Temporal lobe (tissue), 2 donors: ENCODE measurements around the gene ARSJ.

GRCh38 chr4:113979362-113980006, at the start of gene ARSJ:
Gene ARSJ, minus strand, starts transcription at chr4:113979647.
- RAMPAGE, long total RNA: no peak

GRCh38 chr4:113980210-113980582, 749 bp upstream of the ARSJ start:
- RAMPAGE, long total RNA: no peak

DNA sequence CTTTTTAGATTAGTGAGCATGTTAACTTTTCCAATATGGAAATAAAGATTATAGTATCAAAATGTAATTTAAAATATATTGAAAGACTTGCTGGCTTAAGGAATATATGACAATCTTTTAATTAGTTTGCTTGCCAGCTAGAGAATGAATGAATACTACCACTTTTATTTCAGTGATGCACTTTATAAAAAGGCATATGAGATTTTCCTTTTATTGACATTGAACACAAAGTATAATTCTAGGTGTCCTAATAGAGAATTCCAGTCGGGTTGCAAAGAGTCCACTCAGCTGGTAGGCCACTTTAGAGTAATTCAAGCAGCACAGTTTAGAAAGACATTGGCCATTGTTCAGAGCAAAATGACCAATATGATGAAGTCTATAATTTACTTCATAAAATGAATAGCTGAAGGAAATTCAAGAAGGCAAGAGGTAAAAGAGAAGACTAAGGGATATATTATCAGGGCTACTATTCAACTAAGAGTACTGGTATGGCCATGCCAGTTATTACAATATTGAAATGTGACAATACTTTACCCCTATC, 85.0 kb downstream of the NDST3 start:
- RAMPAGE, long total RNA: no peak

GRCh38 chr4:118745892-118746495, 60.8 kb downstream of the METTL14 start:
- RAMPAGE, long total RNA: no peak

GRCh38 chr4:118757787-118758450, 72.7 kb downstream of the METTL14 start:
- RAMPAGE, long total RNA: no peak

DNA sequence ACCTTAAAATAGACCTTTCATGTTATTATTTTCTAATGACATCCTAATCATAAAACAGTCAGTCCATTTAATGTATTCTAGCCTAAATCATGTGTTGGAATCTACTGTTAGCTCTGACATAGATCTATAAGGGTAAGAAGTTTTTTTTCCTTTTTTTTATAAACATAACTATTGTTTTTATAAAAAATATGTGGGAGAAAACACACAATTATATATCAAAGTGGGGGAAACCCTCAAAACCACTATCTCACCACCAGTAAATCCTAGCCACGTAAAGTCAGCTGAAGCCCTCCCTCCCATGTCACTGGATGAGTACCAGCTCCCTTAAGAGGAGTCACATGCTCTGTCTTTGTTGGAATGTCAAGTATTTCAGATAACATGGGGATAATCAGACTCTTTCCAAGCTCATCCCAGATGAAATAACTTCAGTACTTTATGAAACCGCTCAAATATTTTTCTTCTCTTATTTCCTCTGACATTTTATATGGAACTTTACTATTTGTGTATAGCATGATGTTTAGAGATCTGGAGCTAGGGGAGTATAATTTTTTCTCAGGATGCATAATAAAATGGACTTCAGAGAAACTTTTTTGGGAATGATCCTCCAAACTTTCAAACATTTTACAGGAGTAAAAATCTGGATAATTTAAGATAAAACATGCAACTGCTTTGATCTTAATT, 2.4 kb downstream of the MYOZ2 start:
- RAMPAGE, long total RNA: no peak

GRCh38 chr4:119184259-119184527, 28.3 kb upstream of the USP53 start:
- RAMPAGE, long total RNA: no peak

DNA sequence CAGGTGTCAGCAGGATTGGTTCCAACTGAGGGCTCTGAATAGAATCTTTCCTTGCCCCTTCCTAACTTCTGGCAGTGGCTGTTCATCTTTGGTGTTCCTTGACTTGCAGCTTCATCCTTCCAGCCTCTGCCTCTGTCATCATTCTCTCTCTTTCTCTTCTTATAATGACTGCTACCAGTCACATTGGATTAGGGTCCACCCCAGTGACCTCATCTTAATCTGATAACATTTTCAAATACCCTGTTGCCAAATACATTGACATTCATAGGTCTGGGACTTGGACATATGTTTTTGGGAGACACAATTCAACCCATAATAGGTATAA, 6.7 kb downstream of the USP53 start:
- RAMPAGE, long total RNA: no peak

DNA sequence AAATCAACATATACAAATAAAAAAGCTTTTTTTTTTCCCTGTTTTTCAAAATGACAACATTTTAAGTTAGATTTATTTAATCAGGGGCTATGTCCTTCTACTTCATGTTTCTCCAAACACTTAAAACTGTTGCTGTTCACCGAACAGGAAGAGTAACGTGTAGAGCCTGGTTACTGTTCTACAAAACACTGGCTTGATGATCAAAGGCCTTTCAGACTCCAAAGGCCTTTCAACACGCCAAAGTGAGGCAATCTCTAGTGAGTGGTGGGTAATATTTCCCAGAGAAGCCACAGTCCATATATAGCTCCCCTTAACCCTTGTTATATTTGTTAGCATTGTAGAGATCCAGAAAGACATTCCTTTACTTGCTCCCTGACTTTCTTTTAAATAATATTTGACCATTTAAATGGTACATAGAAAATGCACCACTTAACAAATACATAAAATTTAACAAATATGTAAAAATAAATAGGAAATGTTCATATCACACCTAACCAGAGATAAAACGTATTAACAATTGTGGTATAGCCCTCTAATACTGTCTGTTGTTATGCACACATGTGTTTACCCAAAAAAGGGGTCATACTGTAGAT, 49.4 kb upstream of the FABP2 start:
- RAMPAGE, long total RNA: no peak

DNA sequence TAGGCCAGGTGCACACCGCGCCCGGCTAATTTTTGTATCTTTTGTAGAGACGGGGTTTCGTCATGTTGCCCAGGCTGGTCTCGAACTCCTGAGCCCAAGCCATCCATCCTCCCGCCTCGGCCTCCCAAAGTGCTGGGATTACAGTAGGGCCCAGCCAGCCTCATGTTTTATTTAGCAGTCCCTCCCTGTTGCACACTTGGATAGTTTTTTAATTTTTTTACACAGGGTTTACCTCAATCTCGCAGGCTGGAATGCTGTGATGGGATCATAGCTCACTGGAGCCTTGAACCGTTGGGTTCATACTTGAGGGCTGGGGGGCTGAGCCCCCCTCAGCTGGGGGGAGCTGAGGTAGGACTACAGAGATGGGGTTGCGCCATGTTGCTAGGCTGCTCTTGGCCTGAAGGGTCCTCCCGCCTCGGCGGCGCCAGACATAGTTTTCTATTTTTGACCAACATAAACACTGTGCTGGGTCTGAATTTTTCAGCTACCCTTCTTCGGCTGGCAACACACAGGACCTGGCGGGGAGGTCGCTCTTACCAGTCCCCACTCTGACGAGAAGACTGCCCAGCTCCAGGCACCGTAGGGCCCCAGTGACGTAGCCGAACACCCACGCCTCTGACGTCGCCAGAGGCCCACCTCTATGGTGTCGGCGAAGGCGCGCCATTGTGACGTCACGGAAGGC, 132.2 kb upstream of the FABP2 start:
- RAMPAGE, long total RNA: start-site peak on the minus strand centred at position 592 of the sequence, 52 bp wide, 14 and 16 reads in 2 replicates

- RAMPAGE, long total RNA: no peak
These were observed 149.7 kb downstream of the PDE5A start for GRCh38 chr4:119478913-119479233.

GRCh38 chr4:119591107-119591718, 37.4 kb downstream of the PDE5A start:
- RAMPAGE, long total RNA: no peak

GRCh38 chr4:119984866-119985182, 81.8 kb downstream of the MAD2L1 start:
- RAMPAGE, long total RNA: no peak

GRCh38 chr4:120049576-120050270, 16.9 kb downstream of the MAD2L1 start:
- RAMPAGE, long total RNA: no peak

GRCh38 chr4:121669472-121669785, 27.4 kb downstream of the ANXA5 start:
- RAMPAGE, long total RNA: no peak

GRCh38 chr4:121697036-121697567, 322 bp upstream of the ANXA5 start:
- RAMPAGE, long total RNA: no peak

GRCh38 chr4:122035925-122036352, 84.1 kb upstream of the TRPC3 start:
- RAMPAGE, long total RNA: no peak

GRCh38 chr4:122041152-122041804, 89.4 kb upstream of the TRPC3 start:
- RAMPAGE, long total RNA: no peak

- RAMPAGE, long total RNA: no peak
These were observed 99.0 kb upstream of the BLTP1 start for GRCh38 chr4:122053207-122053491.

- RAMPAGE, long total RNA: no peak
These were observed 33.5 kb upstream of the ADAD1 start for GRCh38 chr4:122345226-122345871.